Hair follicle dermal papilla cell (primary cell): ENCODE measurements around the genes NEURL4, ACAP1, SHBG and WRAP53.

- CAGE, long polyA plus RNA, result no peak
Measured at GRCh38 chr17:7193280-7194237, 14.4 kb upstream of the ASGR1 start.

DNA sequence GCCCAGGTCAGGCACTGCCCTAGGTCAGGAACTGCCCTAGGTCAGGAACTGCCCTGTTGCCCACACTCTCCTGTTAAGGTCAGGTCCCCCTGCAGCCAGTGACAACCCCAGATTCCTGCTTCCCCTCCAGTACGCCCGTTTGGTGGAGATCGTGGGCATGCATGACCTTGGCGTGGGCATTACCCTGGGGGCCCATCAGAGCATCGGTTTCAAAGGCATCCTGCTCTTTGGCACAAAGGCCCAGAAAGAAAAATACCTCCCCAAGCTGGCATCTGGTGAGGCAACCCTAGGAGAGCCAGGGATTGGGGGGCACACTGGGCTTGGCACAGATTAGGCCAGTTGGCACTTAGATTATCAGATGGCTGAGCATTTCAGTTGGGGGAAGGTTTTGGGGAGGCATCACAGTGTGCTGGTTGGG lies 1.7 kb downstream of the ACADVL start:
- CAGE, long polyA plus RNA, result no peak

- CAGE, long polyA plus RNA, result no peak
Measured at GRCh38 chr17:7288147-7288896, 6.1 kb downstream of the YBX2 start.

DNA sequence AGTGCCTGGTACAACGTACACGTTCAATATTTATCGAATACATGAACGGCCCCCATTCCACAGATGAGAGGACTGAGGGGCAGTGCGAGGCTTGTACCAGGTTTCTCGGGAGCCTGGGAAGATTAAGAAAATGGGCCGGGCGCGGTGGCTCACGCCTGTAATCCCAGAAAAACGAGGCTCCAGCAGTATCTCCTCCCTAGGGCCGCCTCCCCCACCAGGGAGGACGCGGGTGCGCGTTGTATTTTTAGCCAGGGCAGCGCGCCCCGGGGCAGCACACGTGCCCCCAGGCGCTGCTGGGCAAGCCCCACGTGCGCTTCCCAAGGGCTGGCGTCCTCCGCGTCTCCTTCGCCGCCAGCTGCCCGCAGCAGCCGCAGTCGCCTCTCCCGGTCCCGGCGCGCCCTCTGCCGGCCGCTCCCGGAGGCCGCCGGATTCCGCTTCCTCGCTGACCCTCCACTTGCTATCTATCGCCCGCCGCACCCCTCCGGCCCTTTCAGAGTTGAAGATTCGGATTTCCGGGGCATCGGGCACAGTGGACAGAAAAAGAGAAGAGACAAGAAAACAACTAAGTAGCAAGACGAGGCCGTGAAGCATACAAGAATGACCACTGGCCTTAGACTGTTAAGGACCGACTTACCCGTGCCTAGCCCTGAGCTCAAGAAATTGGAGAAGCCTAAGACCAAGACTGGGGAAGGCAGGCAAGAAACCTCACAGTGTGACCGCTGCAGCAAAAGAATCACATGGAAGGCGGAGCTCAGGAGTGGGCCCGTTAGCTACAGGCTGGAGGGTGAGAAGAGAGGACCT lies 1.9 kb upstream of the YBX2 start:
- CAGE, long polyA plus RNA, result no peak

- CAGE, long polyA plus RNA, result no peak
Measured at GRCh38 chr17:7315757-7316399, 718 bp upstream of the GPS2 start.

DNA sequence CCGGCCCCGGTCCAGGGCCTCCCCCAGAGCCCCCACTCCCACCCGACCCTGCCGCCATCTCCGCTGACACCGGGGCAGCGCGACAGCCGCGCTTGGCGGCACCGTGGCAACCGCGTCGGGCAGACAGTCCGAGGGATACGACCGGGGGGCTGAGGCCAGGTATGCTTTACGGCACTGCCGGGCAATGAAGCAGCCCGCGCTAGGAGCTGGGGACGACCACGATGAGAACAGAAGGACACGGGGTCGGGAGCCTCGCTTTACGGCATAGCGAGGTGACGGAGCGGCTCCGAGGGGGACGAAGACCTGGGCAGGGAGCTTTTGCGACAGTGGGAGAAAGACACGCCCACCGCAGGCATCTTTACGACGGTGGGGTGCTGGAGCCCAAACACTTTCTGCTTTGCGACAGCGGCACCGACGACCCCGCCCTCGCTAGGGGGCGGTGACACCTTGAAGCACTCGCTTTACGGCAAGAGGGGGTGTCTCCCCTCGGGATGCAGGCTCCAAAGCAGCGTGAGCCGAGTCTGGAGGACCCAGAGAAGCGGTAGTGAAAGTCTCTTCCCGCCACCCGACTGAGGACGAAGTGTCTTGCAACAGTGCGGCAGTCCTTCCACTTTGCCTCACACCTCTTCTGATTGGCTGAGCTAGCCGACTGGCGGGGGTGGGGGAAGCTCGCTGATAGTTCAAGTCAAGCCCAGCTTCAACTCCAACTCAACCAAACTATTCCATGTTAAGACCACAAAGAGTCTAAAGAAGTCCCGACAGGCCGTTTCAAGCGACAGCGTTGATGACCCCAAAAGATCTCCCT lies at the start of gene NEURL4:
Gene NEURL4 (minus strand): TSS at position 81 of the 805 bp plus-strand sequence.
- CAGE, long polyA plus RNA, result no peak

- CAGE, long polyA plus RNA, result no peak
Measured at GRCh38 chr17:7332500-7333139, 3.5 kb upstream of the NEURL4 start.

- CAGE, long polyA plus RNA, result no peak
Measured at GRCh38 chr17:7336314-7336853, at the start of gene ACAP1. Gene ACAP1 (plus strand): TSS chr17:7336529.

GRCh38 chr17:7346319-7347244 lies 5.4 kb upstream of the KCTD11 start:
- CAGE, long polyA plus RNA, result no peak

- CAGE, long polyA plus RNA, result no peak
Measured at GRCh38 chr17:7403840-7404015, 169 bp downstream of the TMEM256 start.

DNA sequence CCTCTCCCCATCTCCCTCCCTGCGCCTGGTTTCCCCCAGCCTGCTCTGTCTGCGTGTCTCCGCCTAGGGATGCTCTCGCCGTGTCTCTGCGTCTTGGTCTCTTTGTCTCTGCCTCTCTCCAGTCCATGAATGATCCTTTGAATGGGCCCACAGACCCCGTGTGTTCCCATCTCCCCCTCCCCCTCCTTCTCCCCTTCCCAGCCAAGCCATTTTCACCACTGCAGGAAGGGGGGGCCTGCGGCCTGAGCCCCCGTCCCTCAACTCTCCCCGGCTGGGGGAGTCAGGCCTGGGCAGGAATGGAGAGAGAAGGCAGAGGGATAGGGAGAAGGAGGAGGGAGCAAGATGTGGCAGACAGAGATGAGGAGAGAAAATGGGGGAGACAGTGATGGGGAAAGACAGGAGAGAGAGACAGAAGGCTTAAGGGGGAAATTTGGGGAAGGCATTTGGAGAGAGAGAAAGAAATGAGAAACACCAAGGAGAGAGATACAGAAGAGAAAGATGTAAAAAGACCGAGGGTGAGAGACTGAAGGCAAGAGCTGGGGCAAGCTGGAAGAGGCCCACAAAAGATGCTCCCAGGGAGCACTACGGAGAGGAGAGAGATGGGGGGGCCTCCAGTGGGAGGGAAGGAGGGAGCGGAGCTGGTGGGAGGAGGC lies 1.9 kb upstream of the NLGN2 start:
- CAGE, long polyA plus RNA, result no peak

DNA sequence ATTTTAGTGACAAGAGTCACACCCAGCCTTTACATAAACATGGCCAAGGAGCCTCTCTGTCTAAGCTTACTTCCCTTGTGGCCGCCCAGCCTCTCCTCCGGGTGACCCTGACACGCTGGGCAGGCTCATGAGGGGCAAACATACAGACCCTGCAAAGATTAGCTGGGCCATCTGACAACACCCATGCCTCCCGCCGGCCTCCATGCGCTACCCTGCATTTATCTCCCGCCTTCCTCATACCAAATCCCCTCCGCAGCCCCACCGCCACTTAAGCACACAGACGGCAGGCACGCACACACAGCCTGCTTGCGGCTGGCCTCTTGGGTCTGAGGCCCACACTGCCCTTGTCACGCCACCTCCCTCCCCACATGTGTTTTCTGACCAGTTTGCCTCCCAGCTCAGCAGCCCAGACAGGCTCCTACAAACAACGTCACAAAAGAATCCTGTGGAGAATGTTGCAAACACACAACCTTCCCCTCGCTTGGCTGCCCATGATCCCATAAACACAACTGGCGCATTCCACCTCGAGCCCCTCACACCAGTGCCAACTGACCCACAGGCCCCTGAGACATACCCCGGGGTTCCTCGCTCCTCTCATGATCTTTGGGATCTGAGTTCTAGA lies 1.5 kb downstream of the ZBTB4 start:
- CAGE, long polyA plus RNA, result no peak

GRCh38 chr17:7515709-7516654 lies 32.9 kb upstream of the TNFSF12 start:
- CAGE, long polyA plus RNA, result no peak

DNA sequence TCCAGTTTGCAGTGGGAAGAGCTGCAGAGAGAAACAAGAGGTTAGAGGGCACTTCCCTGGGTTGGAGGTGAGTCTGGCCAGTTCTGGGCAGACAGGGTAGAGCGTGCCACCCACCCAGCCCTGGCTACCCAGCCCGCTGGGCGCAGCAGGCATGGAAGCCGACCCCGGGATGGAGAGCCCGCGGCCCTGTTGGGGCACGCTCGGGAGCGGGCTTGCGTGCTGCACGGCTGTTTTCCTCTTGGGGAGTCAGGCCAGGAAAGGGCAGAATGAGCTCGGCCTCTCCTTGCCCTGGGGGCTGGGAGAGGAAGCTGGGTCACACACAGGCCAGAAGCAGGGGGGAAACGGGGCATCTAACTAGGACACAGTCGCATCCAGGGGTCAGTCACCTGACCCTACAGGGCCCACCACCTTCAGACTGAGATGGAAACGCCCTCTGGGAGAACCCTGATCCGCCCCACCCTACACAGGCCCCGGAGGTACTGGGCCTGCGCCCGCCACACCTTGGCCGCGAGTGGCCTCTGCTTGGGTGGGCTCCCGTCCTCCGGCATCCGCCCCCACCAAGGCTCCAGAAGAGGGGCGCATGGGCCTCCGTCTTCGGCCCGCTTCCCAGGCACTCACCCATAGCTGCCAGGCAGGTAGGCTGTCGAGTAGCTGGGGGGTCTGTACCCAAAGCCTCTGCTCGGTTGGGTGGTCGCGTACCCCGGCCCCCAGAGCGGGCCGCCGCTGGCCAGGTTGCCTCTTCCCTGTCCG lies 1.2 kb downstream of the SOX15 start:
- CAGE, long polyA plus RNA, result no peak

GRCh38 chr17:7590631-7591343 lies 893 bp upstream of the SOX15 start:
- CAGE, long polyA plus RNA, result no peak

DNA sequence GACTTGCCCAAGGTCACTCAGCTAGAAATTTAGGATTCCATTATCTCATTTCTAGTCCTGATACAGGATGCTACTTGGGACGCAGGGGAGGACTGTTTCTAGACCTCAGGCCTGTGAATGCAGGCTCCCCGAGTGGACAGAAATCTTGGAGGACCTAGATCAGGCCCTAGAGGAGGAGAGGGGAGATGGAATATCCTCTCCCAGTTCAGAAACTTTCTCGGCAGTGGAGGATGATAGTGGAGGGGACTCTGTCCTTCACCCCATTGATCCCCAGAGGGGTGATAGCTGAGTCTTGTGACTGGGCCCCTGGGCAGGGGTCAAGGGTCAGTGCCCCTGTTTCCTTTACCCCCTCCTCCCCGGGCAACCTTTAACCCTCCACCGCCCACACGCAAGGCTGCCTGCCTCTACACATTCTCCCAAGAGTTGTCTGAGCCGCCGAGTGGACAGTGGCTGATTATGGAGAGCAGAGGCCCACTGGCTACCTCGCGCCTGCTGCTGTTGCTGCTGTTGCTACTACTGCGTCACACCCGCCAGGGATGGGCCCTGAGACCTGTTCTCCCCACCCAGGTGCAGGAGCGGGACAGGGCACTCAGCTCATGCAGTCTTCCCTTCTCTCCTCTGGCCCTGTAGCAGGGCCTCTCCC lies at the start of gene SHBG:
Gene SHBG (plus strand): TSS at position 419 of the 643 bp plus-strand sequence.
- CAGE, long polyA plus RNA, result no peak

DNA sequence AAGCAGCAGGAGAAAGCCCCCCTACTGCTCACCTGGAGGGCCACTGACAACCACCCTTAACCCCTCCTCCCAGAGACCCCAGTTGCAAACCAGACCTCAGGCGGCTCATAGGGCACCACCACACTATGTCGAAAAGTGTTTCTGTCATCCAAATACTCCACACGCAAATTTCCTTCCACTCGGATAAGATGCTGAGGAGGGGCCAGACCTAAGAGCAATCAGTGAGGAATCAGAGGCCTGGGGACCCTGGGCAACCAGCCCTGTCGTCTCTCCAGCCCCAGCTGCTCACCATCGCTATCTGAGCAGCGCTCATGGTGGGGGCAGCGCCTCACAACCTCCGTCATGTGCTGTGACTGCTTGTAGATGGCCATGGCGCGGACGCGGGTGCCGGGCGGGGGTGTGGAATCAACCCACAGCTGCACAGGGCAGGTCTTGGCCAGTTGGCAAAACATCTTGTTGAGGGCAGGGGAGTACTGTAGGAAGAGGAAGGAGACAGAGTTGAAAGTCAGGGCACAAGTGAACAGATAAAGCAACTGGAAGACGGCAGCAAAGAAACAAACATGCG lies 12.4 kb downstream of the TP53 start:
- CAGE, long polyA plus RNA, result no peak

GRCh38 chr17:7687894-7689080 lies at the start of gene WRAP53:
Gene WRAP53 (plus strand): TSS chr17:7688477.
- CAGE, long polyA plus RNA, result no peak

DNA sequence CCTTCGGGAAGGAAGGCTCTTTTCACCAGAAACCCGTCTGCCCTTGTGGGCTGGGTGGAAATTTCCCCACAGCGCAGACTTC lies 9.3 kb downstream of the KDM6B start:
- CAGE, long polyA plus RNA, result no peak

GRCh38 chr17:7881541-7882394 lies 6.8 kb upstream of the CHD3 start:
- CAGE, long polyA plus RNA, result no peak